ENCODE measurements around the gene GOLGA8O.

GRCh38 chr15:29667997-29668383 lies 97.2 kb upstream of the ENTREP2 start:
- PRO-cap, result no peak

DNA sequence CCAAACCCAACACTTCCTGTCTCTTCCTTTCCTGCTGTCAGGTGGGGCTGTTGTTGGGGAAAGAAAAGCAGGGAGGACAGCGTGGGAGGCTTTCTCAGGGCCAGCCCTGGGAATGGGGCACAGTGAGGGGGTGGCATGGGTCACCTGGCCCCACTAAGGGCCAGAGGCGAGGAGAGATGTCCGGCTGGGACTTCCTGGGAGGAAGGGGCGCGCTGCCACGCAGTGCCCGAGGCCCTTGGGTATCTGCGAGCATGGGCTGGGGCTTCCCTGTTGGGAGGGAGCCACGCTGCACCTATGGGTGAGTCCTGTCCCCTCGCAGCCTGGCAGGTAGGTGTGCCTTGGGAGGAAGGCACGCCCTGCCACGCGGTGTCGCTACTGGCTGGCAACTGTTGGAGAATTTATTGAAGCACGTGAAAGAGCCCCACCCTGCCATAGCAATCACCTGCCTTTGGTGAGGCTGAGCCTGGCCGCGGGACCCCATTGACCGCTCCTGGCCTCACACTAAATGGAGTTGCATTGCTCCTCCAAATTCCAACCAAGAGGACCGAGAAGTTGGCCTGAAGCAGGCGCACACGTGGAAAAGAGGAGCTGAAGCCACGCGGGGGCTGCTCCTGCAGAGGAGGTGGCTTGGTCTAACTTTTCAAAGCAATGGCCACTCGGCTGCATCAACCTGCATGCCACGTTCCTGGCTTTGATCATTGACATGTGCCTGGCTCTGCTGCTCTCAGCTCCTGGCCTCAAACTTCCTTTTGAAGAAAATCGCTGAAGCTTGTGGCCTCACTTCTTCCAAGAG lies 117.2 kb upstream of the ENTREP2 start:
- PRO-cap, result no peak

DNA sequence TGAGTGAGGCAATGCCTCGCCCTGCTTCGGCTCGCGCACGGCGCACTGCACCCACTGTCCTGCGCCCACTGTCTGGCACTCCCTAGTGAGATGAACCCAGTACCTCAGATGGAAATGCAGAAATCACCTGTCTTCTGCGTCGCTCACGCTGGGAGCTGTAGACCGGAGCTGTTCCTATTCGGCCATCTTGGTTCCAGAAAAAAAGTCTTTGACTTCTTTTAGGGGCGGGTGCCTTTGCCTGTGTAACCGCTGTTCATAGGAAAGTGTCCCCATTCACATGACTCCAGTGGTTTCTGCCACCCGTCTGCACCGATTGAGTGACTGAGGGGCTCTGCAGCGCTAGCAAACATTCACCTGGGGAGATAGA lies 46.2 kb downstream of the CHRFAM7A start:
- PRO-cap, result no peak

DNA sequence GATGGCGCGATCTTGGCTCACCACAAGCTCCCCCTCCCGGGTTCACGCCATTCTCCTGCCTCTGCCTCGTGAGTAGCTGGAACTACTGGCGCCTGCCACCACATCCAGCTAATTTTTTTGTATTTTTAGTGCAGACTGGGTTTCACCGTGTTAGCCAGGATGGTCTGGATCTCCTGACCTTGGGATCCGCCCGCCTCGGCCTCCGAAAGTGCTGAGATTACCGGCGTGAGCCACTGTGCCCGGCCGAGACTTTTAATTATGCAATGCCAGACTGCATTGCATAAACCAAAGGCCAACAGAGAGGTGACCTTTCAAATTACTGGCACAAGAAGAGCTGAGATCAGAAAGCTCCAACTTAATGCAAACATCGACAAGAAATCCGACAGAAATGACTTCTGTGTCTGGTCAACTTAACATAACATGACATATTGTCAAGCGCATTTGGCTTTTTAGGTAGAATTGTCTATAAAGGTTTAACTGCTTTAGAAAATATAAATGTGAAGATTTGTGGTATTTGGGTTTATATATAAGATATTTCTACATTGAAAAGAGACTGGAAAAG lies 62.5 kb upstream of the GOLGA8Q start:
- PRO-cap, result no peak

DNA sequence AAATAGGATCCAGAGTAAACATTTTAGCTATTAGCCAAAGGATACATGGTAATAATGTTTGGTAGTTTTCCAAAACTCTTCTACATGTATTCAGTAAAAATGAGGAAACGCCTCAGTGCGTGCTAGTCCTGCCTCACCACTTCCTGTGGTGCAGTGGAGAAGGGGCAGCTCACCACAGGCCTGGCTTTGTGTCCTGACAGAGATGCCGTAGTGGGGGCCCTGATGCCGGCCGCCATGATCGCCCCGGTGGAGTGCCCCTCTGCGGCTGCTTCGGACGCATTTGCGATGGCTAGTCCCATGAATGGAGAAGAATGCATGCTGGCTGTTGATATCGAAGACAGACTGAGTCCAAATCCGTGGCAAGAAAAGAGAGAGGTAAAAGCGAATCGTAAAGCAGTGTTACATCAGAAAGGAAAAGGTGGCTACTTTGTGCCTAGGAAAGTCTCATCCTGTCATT lies 80.3 kb upstream of the FAN1 start:
- PRO-cap, result bidirectional peak, plus-strand start at position 199 of the sequence, minus-strand start at position 145 of the sequence

- PRO-cap, result no peak
Measured at GRCh38 chr15:30960721-30961487, 30.5 kb downstream of the MTMR10 start.

- PRO-cap, result no peak
Measured at GRCh38 chr15:30999767-31000347, 8.4 kb upstream of the MTMR10 start.

DNA sequence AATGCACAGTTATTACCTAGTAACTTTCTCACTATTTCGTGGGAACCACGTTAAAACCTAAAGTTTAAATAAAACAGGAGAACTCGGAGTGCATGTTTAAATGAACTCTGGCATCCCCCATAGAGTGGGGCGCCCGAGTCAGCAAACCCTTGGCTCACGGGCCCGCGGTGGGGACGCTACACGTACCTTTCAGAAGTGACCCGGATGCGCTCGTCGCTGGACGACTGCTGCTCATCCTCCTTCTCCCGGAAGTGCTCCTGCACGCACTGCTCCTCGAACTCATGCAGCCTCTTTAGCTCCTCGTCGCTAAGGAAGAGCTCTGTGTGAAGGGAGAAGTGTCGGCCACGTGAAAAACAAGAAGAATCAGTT lies 34.5 kb upstream of the MTMR10 start:
- PRO-cap, result no peak

DNA sequence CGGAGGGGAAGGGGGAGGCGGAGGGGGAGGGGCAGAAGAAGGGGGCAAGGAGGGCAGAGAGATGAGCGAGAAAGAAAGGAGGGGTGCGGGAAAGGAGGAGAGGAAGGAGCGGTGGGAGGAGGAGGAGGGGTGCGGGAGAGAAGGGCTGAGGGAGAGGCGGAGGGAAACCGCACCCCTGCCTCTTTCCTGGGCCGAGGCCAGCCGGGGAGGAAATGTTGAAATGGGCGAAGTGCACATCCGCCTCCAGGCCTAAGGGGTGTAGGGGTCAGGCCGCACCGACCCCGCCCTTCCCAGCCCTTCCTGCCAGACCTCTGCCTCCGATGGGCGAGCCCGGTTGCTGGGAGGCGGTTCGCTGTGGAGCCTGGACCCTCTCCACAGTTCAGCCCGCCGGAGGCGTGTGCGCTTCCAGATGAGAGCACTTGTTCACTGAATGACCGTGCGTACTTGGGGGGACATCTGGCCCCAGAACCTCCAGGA lies 110.4 kb upstream of the KLF13 start:
- PRO-cap, result bidirectional peak, plus-strand start at position 141 of the sequence, minus-strand start outside the sequence; bidirectional peak, plus-strand start at position 429 of the sequence, minus-strand start at position 188 of the sequence

- PRO-cap, result bidirectional peak, plus-strand start at chr15:31230987, minus-strand start at chr15:31230848
Measured at GRCh38 chr15:31230484-31231404, 95.9 kb upstream of the KLF13 start.

GRCh38 chr15:31235979-31236227 lies 90.7 kb upstream of the KLF13 start:
- PRO-cap, result no peak

- PRO-cap, result no peak
Measured at GRCh38 chr15:31297782-31298008, 28.9 kb upstream of the KLF13 start.

- PRO-cap, result unidirectional peak, minus-strand start at chr15:31331277
Measured at GRCh38 chr15:31330770-31331375, 4.2 kb downstream of the KLF13 start.

- PRO-cap, result no peak
Measured at GRCh38 chr15:31333801-31334276, 7.2 kb downstream of the KLF13 start.

DNA sequence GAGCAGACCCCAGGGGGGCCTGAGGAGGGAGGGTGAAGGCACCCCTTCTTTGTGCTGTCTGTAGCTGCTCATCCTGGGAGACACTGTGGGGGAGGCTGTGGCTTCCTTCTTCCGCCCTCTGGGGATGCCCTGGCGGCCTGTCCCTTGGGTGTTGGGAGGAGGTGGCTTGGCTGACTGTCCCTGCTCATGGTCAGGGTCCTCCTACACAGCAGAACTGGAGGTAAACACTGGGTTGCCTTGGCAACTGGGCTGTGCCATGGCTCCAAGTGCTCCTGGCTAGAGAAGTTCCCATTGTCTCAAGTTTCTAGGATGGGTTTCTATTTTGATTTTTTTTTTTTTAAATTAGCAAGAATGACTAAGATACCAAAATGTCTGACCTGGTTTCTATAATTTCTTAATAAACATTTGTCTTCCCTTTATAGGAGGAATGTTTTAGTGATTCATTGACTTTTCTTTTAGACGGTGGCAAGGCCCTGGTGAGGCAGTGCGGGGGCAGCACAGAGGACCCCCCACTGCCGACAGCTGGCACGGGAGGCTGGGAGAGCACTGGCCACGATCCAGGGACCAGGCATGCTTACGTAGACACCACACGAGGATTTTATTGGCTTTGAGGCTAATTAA lies 12.4 kb downstream of the KLF13 start:
- PRO-cap, result no peak

DNA sequence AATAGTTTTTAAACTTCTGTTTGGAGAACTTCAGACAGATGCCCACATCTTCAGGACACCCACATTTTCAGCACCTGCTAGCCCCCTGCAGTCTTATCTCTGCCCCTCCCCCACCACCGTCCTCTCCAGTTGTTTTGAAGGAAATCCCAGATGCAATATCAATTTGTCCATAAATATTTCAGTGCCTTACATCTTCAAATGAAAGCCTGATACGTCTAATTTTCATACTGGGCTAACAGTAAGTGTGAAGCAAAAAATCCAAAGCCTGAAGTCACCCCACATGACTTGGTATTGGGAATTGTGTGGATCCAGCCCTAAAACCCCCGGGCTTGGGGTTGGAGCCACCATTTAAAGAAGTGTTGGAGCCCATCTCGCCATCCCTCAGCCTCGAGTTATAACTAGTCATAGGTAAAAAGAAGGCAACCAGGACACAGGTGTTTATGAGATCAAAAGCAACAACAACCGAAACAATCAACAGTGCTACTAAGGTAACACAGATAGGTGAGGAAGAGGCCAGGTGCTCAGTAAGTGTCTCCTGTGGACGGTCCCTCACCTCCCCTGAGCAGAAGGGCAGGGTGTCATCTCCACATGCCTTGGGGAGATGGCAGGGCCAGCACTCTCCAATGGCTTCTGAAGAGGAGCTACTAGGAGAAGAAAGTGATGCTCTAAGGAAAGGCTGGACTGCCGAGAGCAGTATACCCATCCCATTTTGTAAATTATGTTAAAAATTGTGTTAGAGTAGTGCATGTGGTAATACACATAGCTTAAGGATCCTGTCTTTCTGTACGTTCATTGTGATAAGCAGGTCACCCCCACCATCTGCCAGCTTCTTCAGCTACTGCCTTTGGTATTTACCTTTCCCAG lies 28.3 kb downstream of the KLF13 start:
- PRO-cap, result no peak

DNA sequence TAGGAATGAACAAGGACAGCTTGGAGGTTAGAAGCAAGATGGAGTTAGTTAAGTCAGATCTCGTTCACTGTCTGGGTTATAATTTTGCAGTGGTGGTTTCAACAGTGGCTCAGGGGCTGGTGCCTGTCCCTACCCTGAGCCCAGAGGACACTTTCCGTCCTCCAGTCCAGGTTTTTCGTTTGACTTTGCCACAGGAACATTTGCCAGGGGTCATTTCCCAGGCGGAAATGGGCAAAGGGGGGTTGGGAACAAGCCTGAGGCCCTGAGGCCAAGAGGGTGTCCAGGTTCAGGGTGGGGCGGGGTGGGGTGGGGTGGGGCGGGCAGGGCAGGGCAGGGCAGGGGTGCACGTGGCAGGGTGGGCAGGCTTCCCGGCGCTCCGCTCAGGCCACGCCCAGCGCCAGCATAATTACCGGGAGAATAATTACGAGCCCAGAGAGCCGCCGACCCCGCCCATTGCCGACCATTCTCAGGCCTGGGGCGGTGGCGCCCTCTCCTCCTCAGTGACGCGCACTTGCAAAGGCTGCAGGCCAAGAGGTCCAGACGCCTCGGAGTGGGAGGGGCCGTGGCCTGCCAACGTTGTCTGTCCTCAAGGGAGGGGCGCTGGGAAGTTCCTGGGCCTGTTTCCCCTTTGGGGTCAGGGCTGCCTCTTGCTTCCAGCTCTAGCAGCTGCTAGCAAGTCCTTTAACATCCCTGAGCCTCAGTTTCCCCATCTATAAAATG lies 70.5 kb downstream of the KLF13 start:
- PRO-cap, result bidirectional peak, plus-strand start at position 463 of the sequence, minus-strand start at position 468 of the sequence; unidirectional peak, minus-strand start at position 505 of the sequence; bidirectional peak, plus-strand start at position 516 of the sequence, minus-strand start at position 505 of the sequence

GRCh38 chr15:32455366-32456064 lies at the start of gene GOLGA8O:
Gene GOLGA8O (minus strand): TSS chr15:32455634.
- PRO-cap, result no peak

DNA sequence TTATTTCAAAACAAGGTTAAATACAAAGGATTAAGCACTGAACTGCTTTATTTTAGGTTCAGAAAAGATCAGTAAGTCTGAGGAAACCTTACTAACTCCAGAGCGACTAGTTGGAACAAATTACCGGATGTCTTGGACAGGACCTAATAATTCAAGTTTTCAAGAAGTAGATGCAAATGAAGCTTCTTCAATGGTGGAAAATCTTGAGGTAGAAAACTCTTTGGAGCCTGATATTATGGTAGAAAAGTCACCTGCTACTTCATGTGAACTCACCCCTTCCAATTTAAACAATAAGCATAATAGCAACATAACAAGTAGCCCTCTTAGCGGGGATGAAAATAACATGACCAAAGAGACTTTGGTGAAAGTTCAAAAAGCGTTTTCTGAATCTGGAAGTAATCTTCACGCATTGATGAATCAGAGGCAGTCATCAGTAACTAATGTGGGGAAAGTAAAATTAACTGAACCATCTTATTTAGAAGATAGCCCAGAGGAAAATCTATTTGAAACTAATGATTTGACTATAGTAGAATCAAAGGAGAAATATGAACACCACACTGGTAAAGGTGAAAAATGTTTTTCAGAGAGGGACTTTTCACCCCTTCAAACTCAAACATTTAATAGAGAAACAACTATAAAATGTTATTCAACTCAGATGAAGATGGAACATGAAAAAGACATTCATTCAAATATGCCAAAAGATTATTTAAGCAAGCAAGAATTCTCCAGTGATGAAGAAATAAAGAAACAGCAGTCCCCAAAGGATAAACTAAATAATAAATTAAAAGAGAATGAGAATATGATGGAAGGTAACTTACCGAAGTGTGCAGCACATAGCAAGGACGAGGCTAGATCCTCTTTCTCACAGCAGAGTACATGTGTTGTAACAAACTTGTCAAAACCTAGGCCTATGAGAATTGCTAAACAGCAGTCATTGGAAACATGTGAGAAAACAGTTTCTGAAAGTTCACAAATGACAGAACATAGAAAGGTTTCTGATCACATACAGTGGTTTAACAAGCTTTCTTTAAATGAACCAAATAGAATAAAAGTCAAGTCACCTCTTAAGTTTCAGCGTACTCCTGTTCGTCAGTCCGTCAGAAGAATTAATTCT lies 5.0 kb upstream of the SCG5 start:
- PRO-cap, result no peak

GRCh38 chr15:32968782-32969264 lies 225.7 kb downstream of the FMN1 start:
- PRO-cap, result no peak